SP-49 (cell line): ENCODE measurements around the genes UMPS and ZXDC.

DNA sequence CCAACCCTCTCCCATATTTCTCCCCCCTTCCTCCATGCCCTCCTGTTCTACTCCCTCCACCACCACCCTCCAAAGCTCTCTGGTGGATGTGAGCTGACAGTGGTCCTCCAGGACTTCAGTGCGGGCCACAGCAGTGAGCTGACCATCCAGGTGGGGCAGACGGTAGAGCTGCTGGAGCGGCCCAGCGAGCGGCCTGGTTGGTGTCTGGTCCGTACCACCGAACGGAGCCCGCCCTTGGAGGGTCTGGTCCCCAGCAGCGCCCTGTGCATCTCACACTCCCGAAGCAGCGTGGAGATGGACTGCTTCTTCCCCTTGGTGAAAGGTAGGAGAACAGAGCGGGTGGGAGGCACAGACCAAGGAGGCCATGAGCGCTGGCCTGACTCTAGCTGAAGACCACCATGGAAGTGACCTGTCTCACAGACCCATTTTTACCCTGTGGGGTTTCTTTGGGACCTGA lies 167.5 kb upstream of the UMPS start:
- PRO-cap = no peak

DNA sequence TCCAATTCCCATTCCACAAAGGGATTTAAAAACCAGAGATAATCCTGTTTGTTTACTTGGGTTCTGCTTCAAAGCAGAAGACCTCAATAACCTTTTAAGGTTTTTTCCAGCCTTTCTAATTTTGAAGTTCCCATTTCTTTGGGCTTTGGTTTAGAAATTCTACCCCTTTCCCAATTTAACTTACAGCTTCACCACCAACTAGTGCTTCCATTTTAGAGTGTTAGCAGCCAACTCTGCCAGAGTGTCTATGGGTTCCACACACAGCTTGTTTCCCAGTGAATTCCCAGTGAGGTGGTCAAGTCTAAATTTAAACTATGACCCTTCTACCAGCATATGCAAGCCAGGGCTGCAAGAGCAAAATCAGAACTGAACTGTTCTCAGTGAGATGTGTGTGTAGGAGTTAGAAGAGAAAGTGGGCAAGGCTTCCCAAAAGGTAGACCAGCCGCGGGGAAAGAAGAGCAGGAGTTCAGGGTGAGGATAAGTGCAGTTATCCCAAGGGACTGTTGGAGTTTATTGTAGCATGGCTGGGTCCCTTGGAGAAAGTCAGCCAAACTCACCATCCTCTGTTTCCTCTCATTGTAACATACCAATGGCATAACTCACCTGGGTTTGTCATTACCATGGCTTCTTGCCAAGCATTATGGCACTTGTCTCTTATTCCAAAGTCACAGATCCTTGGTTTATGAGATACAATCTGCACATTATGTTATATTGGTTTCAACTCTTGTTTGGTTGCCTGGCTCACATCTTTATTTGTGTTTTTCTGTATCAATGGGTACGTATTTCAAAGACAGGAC lies 130.4 kb upstream of the UMPS start:
- PRO-cap = no peak

GRCh38 chr3:124730049-124730632 lies at the start of gene UMPS:
Gene UMPS, plus strand, starts transcription at chr3:124730452.
- PRO-cap = bidirectional peak, plus-strand start at chr3:124730453, minus-strand start at chr3:124730326

GRCh38 chr3:124800472-124800985 lies 70.3 kb downstream of the UMPS start:
- PRO-cap = no peak

- PRO-cap = no peak
Measured at GRCh38 chr3:124841306-124841941, 45.7 kb downstream of the ITGB5 start.

- PRO-cap = no peak
Measured at GRCh38 chr3:124885768-124885961, 1.5 kb downstream of the ITGB5 start.

DNA sequence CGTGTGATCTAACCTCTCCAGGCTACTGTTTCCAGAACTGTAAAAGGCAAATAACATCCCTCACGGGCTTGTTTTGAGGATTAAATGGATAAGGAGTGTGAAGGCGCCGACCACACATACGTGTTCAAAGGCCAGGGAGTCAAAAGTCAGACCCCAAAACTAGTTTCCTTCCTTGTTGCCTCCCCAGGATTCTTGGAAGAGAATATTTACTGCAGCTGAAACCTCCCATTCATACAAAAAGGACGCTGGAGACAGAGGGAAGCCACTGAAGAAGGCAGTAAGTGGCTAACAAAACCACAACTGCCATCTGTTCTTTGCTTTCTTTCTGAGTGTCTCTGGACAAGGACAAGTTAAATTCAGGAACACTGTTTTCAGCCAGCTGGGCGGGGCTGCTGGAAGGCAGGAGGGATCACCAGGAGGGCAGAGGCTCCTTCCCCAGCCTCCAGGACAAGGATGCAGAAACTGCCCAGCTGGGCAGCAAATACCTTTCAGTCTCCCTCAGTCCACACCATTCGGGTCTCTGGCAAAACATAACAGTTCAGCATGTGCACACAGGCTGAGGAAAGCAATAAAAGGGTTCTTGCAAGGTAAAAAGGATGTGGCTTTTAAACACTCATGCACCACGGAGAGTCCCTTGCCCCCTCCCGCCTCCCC lies 4.2 kb downstream of the HEG1 start:
- PRO-cap = no peak

DNA sequence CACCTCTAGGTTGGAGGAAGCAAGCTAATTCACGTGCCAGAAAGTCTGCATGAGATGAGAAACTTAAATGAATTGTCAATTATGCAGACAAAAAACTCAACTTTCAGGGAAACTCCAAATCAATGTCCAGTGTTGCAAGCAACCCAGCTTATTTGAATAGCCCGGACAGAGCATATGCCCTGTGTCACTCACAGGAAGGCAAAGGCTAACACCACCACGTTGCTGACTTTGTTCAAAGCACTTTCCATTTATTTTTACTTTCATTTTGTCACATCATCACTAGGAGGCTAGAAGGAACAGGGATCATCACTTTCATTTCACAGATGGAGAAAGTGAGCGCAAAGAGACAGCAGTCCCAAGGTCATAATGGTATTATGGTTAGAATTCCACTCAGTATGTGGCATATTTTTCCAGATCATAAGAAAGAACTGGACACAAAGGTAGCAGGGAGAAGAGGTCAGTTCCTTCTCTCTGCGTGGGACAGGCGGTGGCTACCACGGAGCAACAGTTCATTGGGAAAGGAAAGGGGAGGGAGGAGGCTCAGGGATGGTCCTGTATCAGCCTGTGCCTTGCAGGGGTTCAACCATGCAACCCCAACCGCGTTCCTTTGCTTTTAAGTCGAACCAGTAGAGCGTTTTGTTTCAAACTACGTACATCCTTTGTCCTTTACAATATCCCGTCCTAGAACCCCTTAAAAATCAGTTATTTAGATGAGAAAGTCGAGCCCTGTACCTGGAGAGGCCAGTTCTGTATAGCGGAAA lies 1.2 kb downstream of the HEG1 start:
- PRO-cap = no peak

DNA sequence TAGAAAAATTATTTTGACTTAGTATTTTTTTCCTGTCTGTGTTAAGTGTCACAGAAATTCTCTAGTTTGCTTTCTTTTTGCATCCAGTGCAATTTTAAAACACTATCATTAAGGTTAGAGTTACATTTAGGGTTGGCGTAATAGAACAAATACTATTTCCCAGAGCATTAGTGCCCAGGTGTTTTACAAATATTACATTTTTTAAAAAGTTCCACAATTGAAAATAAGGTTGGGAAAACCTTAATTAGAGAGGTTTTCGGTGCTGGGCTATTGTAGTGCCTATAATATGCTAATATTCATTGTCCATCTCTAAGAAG lies 68.9 kb upstream of the HEG1 start:
- PRO-cap = no peak

DNA sequence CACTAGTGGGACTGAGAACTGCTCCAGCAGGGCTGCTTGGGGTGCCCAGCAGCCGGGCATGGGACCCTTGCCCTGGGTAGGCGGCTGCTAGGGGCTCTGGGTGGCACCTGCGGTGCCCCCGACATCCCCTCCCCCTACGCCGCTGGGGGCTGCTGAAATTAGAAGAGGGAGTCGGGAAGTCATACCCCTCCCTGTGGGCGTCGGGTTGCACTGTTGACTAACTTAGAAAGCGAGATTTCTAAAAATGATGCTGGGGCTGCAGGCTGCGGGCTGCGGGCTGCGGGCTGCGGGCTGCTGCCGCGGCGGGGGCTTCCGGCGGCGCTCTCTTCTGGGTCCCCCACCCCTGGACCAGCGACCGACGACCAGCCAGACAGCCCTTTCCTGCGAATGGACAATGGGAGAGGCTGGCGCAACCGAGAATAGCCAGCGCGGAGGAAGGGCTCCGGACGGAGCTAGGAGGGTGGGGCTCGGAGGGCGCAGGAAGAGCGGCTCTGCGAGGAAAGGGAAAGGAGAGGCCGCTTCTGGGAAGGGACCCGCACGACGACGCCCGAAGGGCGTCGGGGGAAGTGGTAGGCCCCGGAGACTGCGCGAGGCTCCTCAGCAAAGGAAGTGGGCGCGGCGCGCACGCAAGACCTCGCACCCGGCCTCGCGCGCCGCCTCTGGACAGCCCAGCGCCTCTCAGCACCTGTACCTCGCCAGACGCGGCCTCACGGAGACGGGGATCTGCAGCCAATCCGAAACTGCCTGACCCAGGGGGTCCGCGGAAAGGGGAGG lies 70.9 kb downstream of the SLC12A8 start:
- PRO-cap = unidirectional peak, minus-strand start at position 585 of the sequence; unidirectional peak, minus-strand start at position 661 of the sequence

- PRO-cap = no peak
Measured at GRCh38 chr3:125866795-125867646, 102.0 kb upstream of the ROPN1B start.

DNA sequence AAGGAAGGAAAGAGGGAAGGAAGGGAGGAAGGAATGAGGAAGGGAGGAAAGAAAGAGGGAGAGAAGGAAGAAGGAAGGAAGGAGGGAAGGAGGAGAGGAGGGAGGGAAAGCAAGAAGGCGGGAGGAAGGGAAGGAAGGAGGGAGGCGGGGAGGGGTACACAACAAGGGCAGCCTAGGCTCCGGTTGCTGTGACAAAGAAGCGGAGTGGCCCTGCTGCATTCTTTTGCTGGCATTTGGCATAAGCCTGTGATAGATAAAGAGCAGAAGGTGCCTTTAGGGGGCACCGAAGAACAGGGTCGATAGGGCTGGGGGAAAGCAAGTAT lies 32.1 kb upstream of the ALDH1L1 start:
- PRO-cap = no peak

DNA sequence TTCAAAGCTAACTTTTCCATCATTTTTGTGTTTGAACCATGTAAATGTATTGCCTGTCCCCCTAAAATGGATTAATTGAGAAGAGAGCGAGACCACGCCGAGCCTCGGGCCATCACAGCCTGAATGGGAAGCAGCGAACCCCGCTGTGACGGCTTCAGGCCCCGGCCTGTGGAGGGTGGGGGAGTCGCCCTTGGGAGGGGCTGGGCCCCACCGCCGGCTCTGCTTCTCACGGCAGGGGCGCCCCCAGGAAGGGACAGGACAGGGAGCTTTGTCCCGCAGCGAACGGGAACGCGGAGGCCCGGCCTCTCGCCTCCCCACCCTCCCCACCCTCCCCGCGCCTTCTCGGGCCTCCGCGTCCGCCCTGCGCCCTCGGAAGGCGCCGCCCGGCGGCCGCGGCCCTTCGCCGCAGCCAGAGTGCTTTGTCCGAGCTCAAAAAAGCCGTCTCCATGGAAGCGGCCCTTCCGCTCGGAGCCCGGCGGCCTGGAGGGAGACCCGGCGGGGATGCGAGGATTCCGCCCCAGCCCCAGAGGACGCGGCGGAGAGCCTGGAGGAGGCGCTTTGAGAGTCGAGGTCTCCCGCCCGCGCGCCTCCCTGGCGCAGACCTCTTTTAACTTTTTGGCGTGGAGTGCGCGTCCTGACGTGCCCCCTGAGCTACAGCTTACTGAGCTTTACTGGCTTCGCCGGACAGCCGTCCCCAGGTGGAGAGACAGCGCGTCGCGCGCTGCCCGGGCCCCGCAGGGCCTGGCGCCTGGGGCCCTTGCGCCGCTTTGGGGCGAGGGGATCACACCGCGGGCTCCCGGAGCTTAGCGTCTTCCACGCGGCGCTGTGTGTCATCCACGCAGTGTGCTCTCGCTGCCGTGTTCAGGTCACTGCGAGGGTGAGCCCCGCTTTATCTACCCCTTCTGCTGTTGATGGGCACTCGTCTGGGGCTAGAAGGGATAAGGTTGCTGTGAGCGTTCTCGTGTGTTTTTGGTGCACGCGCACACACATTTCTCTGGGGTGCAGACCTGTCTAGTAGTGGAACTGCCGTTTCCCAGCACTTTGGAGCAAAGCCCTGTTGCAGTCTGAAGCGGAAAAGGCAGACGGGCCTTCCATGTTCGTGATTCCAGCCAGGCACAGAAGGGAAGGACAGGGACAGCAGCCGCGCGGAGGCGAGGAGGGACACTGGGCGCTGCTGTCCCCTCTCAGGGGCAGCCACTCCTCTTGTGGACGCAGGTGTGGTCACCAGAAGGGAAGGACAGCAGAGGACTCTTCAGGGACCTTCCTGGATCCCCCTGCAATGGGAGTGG lies 32.9 kb upstream of the ALDH1L1 start:
- PRO-cap = no peak

DNA sequence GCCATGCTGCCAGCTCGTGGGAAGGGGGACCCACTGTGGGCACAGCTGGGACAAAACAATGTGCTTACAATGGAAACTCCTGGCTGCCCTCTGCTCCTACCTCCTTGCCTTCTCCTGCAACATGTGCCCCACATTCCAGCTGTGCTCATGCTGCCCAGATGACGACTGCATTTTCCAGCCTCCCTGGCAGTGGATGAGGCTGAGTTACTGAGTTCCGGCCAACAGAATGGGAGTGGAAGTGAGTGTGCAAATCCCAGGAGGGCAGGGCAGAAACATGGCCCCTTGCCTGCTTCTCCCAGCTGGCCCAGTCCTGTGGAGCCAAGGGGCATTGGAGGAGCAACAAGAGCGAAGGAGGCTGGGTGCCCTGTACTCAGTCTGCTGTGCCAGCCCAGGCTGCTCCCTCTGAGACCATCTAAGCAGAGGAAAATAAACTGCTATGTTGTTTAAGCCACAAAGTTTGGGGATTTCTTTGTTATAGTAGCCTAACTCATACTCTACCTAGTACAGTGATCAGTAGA lies 17.1 kb downstream of the KLF15 start:
- PRO-cap = no peak

DNA sequence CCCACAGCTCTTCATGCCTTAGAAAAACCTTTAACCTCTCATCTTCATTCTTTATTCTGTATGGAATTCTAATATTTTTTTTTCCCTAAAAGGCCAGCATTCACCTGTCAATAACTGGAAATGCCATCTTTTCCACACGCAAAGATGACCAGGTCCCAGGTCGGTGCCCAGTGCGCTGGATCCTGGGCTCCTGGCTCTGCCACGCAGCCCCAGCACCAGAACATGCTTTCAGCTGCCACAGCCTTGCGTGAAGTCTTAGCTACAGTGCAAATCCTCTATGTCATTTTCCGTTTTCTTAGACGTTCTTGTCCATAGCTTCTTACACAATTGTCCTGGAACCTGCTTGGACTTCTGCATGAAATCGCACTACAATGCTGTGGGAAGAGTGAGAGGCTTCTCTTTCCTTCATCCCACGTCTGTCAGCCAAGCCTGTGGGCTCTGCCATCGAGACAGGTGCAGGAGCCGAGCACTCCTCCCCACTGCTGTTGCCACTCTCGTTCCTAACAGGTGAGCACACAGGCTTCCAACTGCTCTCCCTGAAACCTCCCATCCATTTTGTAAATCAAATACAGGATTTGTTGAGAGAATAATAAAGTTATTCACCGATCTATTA lies 23.6 kb downstream of the ZXDC start:
- PRO-cap = no peak

- PRO-cap = unidirectional peak, minus-strand start at chr3:126475891; unidirectional peak, minus-strand start at chr3:126475930
Measured at GRCh38 chr3:126475372-126476126, at the start of gene ZXDC. Gene ZXDC, minus strand, starts transcription at chr3:126475891.

- PRO-cap = no peak
Measured at GRCh38 chr3:126487117-126487416, 11.4 kb upstream of the ZXDC start.

- PRO-cap = no peak
Measured at GRCh38 chr3:126602281-126602783, 43.6 kb upstream of the C3orf22 start.

- PRO-cap = no peak
Measured at GRCh38 chr3:126858726-126859113, 124.2 kb upstream of the PLXNA1 start.

DNA sequence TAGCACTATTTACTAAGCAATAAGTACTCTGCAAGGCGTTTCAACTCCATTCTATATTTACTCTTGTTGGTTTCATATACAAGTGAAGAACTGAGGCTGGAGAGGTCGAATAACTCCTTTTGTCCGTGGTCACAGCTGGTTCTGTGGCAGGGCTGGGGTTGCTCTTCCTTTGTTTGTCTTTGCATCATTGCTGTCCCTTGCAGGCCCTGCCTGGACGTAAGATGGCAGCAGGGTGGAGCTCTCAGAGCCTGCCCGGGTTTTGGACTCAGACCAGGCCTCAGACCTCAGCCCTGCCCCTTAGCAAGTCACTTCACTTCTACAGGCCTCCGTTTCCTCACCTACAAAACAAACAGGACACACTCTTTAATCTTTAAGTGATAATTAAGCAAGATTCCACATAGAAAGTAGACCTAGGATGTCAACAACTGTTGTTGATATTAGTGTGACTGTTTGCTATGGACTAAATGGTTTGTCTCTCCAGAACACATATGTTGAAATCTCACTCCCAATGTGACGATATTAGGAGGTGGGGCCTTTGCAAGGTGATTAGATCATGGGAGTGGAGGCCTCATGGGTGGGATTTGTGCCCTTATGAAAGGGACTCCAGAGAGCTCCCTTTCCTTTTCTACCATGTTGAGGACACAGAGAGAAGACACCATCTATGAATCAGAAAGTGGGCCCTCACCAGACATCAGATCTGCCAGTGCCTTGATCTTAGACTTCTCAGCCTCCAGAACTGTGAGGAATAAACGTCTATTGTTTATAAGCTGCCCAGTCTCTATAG lies 65.5 kb upstream of the PLXNA1 start:
- PRO-cap = no peak